ENCODE measurements around a stretch of chr3.

GRCh38 chr3:194485863-194486670, 735 bp downstream of the ATP13A3 start:
- PRO-cap: no peak
- RAMPAGE, long total RNA: no peak

DNA sequence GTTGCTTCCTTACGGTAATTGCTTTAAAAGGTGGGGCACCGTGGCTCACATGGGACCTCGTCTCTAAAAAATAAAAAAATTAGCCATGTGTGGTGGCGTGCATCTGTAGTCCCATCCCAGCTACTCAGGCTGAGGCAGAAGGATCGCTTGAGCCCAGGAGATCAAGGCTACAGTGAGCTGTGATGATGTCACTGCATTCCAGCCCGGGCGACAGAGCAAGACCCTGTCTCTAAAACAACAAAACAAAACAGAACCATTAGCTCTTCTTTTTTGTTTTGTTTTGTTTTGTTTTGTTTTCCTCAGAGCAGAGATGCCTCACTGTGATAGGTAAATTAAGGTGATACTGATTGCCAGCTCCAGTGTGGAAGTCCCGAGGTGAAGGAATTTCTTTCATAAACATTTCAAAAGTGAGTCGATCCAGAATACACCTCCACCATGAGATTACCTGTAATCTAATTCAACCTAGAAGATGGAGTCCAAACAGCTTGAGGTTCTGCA, 11.5 kb upstream of the ATP13A3 start:
- PRO-cap: no peak
- RAMPAGE, long total RNA: no peak

GRCh38 chr3:194586784-194587045, 46.5 kb downstream of the TMEM44 start:
- PRO-cap: no peak
- RAMPAGE, long total RNA: no peak

GRCh38 chr3:194630834-194631880, 2.1 kb downstream of the TMEM44 start:
- PRO-cap: no peak
- RAMPAGE, long total RNA: no peak

DNA sequence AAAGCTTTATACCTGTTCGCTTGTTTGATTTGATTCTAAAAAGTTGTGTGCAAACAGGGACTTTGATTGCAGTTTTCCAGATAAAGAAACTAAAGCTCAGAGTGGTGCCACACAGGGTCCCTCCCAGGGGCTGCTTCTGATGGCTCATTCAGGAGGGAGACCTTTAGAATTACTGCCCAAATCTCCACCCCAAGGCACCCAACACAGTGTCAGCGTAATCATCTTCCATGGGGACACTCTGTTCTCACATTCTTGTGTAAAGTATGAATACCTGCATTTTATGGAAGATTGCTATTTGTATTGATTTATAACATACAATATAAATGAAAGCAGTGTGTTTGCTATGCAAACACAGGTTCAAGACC, 185.5 kb downstream of the FAM43A start:
- PRO-cap: no peak
- RAMPAGE, long total RNA: no peak

DNA sequence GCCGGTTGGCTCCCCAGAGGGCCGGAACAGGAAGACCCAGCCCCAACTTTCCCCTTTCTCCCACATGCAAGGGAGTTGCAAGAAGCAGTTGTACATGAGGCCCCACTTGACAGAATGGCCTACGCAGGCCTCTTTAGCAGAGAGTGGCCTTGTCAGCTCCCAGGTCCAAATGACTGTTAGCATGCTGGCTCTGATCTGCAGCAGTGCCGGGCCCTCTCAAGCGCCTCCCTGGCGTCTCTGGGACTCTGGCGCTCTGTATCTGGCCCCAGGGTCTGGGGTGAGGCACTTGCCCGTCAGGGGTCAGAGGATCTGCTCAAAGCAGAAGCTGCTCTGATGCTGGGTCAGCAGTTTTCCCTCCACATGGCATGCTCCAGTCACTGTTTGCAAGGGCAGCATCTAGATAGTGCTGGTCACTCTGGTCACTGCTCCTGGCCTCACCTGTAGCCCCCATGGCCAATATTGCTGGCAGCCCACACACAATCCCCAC, 254.4 kb downstream of the FAM43A start:
- PRO-cap: no peak
- RAMPAGE, long total RNA: no peak

DNA sequence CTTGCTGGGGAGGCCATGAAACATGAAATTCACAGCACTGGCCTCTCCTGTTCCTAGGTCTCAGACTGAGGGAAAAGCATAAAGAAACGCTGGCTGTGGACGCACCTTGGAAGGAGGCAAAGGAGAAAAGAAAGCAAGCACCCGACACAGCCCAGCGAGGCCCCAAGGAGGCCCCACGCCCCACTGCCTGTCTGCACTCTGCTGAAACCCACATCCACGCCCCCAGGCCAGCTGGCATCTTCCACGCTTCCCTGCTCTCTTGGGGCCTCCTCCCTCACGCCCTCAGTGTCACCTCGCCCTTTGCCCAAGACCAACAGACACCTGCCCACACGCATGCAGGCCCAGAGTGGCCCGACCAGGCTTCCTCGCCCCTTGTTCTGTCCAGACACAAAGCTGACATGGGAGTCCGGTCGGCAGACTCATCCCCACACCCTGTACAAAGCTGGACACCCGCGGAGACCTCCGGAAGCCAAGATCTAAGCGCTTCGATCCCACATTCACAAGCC, 176.8 kb downstream of the XXYLT1 start:
- PRO-cap: no peak
- RAMPAGE, long total RNA: no peak

DNA sequence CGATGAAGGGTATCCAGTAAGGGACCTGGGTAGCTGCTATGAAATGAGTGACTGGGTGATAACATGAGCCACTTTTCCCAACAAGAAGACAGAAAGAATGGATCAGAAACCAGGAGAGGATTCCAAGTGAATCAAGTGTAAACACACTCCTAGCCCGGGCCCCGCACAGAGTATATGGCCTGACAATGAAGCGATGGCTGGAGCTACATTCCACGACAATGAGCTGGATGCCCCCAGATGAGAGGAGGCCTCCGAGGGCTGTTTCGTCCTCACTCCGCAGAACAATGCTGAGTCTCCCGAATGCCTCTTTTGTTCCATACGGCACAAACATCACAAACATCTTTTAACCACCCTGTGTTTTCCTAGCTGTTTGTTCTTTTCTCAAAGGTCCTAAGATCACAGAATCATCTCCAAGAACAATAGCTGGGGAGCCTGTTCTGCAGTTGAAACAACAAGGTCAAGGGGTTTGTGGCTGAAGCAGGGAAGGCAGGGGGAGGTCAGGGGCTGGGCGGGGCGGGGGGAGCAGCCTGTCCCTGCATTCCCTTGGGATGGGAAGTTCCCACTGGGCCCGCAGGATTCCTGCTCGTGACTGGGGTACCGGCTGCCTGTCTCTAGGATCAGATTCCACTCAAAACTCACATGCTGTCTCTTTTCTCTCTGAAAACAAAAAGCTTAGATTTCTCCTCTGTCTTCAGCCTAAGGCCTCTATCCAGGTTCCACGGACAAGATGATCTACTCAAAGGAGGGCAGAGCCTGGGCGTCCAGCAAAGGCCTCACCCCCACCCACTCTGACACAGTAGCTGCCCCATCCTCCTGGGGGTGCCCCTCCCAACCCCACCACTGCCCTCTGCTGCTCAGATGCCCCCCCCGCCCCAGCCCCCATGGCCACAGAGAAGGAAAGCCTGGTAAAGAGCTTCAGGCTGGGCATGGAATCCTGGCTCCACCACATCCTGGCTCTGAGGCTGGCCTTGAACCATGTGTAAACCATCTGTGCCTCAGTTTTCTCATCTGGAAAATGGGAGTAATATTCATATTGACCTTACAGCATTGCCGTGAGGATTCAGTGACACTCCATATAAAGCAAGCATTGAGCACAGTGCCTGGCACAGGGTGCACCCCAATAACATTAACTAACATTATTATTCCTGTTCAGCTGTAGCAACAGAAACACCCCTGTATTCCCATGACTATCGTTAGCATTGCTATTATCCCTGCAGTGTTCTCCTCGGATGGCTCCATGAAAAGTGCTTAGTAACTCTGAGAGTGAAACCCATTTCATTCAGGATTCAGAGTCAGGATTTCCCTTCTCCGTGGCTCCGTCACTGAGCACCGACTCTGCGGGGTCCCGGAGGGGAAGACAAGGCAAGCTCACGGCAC, 151.0 kb downstream of the XXYLT1 start:
- PRO-cap: no peak
- RAMPAGE, long total RNA: no peak

DNA sequence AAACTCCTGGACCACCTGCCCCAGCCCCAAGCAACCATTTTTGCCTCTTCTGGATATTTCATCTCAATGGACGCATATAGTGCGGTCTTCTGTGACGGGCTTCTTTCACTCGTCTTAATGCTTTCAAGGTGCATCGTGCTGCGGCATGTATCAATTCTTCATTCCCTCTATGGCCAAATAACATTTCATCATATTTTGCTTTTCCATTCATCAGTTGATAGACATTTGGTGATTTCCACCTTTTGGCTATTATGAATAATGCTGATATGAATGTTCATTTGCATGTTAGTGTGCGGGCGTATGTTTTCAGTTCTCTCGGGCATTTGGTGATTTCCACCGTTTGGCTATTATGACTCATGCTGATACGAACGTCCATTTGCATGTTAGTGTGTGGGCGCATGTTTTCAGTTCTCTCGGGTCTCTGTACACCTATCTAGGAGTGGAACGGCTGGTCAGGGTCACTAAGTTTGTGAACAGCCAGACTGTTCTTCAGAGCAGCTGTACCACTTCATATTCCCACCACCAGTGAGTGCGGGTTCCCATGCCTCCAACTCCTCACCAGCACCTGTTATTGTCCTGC, 141.5 kb downstream of the XXYLT1 start:
- PRO-cap: no peak
- RAMPAGE, long total RNA: no peak

- PRO-cap: no peak
- RAMPAGE, long total RNA: no peak
These were observed 116.6 kb downstream of the XXYLT1 start for GRCh38 chr3:195154263-195154797.

DNA sequence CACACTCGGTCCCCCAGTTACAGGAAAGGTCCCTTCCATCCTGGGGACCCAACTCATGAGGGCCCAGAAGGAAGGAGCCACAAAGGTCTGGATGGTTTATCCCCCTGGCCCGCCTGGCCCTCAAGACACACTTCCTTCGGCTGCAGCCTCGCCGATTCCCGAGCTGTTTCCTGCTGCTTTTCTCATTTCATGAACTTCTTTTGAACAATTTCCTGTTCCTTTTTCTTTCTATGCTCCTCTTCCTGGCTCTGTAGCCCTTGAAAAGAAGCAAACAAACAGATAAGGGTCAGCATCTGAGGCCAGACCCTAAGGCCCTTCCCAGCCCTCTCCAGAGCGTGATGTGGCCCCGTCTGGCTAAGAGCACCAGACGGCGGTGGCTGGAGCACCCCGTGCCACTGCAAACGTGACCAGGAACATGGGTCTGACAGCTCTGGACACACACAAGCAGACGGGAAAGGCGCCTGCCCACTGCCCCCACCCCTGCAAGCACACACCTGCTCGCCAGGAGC, 90.6 kb downstream of the XXYLT1 start:
- PRO-cap: no peak
- RAMPAGE, long total RNA: no peak

DNA sequence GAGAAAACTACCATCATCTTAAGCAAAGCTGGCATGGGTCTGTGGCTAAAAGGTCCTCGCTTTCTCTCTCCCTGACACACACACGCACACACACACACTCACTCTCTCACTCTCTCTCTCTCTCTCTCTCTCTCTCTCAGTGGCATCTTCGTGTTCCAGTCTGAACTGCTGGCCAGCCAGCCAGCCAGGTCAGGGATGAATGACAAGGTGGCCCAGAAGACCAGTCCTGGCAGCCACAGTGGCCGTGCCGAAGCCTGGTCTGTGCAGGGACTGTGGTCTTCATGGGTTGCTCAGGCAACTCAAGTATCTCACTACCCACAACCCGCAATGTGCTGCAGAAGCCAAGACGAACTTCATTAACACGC, 66.6 kb downstream of the XXYLT1 start:
- PRO-cap: no peak
- RAMPAGE, long total RNA: no peak

DNA sequence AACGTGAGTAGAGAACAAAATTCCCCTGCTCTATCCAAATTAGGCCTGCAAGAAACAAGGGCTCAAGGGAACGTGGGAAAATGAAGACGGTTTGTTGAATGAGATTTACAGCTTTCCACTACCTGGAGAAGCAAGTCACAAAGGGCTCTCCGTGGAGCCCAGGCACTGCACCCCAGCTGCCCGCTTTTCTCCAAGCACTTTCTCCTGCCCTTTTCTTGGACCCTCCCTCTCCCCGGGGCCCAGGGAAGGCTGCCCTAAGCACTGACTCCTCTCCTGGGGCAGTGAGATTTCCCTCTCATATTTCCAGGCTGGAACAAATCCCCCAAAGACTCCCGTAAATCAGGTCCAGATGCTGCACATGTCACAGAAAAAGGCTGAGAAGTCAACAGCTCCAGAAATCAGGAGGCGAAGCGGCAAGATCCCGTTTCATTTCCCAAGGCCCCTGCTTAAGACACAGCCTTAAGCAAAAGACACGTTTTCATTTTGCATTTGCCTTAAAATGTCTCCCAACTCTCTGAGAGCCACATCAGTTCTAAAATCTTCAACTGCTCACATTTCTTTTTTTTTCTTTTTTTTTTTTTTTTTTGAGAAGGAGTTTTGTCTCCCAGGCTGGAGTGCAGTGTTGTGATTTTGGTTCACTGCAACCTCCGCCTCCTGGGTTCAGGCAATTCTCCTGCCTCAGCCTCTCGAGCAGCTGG, 17.9 kb downstream of the XXYLT1 start:
- PRO-cap: no peak
- RAMPAGE, long total RNA: no peak

DNA sequence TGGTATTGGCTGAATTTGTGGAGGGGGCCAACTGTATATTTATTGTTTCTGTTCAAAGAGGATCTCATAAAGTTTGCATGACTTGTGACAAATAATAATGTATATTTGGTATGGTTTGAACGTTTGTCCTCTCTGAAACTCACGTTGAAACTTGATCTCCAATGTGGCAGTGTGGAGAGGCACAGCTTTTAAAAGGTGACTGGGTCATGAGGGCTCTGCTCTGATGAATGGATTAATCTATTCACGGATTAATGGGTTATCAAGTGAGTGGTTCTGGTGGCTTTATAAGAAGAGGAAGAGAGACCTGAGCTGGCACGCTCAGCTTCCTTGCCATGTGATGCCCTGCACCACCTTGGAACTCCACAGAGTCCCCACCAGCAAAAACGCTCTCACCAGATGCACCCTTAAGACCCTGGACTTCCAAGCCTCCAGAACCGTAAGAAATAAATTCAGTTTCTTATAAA, 2.7 kb downstream of the PPP1R2 start:
- PRO-cap: no peak
- RAMPAGE, long total RNA: no peak

GRCh38 chr3:195541892-195542209, 1.3 kb downstream of the PPP1R2 start:
- PRO-cap: no peak
- RAMPAGE, long total RNA: no peak

DNA sequence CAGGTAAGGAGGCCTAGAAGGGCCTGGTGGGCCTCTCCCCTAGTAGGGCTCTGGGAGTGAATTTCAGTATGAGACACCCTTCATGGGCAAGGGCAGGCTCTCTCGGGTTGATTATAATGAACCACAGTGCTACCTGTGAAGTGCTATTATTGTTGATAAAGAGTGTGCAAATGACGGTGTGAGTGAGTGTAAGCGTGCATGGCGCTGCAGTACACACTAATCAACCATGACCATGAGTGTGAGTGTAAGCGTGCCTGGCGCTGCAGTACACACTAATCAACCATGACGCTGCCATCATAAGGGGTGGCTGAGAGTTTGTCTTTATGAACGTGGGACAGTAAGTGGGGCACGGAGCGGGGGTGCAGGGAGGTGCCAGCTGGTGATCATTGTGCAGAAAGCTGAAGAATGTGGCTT, 31.3 kb upstream of the APOD start:
- PRO-cap: no peak
- RAMPAGE, long total RNA: no peak

DNA sequence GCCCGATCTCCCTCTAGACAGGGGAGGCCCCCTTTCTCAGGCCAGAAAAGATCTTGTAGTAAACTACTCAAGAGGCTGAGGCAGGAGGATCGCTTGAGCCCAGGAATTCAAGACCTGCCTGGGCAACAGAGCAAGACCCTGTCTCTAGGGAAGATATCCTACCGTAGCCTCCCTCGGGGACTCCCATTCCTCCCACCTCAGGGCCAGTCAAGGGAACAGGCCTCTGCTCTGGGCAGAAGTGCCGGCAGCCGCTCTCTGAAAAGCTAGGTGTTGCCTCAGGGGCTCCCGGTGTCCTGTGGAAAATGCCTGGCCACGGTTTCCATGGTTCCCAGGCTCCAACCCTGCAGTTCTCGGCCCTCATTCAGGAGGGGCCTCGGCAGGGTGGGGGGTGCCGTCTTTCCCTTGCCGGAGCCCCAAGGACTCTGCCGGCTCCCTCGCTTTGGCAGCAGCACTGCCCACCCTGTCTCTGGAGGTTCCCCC, 34.0 kb upstream of the APOD start:
- PRO-cap: no peak
- RAMPAGE, long total RNA: no peak

- PRO-cap: no peak
- RAMPAGE, long total RNA: no peak
These were observed 51.6 kb upstream of the APOD start for GRCh38 chr3:195635425-195635742.

DNA sequence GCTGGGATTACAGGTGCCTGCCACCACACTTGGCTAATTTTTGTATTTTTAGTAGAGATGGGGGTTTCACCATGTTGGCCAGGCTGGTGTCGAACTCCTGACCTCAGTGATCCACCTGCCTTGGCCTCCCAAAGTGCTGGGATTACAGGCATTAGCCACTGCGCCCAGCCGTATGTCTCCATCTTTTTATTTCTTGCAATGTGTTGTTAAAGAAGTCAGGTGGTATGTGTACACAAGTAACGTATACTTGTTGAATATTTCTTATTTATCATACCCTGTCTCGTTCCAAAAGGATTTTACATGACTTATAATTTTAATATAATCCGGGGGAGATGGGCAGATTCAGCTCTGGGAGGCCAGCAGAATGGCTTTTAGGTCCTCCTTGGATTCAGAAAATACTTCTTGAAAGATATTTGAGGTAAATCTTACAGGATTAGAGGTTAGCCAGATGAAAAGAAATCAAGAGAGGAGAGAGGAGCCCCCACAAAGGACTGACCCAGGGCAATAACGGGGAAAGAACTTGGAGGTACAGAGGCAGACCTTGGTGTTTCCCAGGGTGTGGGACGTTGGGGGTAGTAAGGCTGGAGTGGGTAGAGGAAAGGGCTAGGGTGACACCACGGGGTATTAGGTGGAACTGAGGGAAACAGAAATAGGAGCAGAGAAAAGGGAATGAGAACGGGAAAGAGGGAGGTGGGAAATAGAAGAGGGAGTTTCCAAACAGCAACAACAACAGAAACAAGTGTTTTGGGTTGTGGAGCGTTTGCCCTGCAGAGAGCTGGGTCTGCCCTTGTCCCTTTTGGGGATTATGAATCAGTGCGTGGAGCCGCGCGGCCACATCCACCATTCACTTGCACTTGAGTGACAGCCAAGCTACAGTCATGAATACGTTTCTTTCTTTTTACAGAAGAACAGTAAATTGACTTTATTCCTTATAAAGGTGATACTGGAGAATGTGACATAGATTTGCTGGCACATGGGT, 27.0 kb upstream of the MUC20 start:
- PRO-cap: no peak
- RAMPAGE, long total RNA: no peak

- PRO-cap: no peak
- RAMPAGE, long total RNA: no peak
These were observed 7.6 kb upstream of the MUC20 start for GRCh38 chr3:195713248-195713497.

All from OCI-LY7 (cell line).